Osteoblast (primary cell): ENCODE measurements around a stretch of chr3.

GRCh38 chr3:197170523-197170996 lies 127.9 kb downstream of the DLG1 start:
- CAGE, long polyA plus RNA, result no peak
- RRBS, result no CpG with 5 or more reads among the region's 3 CpGs

DNA sequence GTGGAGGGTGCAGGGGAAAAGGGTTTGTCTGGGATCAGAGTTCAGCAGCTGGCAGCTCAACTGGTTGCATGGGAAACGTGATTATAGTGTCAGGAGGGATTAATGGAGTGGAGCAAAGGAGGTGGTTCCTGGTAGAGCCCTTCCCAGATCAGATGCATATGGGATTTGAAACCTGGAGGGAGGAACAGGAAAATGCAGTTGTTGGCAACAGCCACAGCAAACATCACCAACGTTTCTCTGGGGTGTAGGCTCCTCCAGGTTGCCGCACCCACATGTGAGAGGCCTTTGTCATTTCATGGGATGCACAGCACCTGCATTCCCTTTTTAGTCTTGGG lies 61.4 kb downstream of the BDH1 start:
- CAGE, long polyA plus RNA, result no peak
- RRBS, result no CpG with 5 or more reads among the region's 3 CpGs

GRCh38 chr3:197627602-197628579 lies 72.1 kb upstream of the BDH1 start:
- CAGE, long polyA plus RNA, result no peak
- RRBS, result no CpG with 5 or more reads among the region's 96 CpGs

DNA sequence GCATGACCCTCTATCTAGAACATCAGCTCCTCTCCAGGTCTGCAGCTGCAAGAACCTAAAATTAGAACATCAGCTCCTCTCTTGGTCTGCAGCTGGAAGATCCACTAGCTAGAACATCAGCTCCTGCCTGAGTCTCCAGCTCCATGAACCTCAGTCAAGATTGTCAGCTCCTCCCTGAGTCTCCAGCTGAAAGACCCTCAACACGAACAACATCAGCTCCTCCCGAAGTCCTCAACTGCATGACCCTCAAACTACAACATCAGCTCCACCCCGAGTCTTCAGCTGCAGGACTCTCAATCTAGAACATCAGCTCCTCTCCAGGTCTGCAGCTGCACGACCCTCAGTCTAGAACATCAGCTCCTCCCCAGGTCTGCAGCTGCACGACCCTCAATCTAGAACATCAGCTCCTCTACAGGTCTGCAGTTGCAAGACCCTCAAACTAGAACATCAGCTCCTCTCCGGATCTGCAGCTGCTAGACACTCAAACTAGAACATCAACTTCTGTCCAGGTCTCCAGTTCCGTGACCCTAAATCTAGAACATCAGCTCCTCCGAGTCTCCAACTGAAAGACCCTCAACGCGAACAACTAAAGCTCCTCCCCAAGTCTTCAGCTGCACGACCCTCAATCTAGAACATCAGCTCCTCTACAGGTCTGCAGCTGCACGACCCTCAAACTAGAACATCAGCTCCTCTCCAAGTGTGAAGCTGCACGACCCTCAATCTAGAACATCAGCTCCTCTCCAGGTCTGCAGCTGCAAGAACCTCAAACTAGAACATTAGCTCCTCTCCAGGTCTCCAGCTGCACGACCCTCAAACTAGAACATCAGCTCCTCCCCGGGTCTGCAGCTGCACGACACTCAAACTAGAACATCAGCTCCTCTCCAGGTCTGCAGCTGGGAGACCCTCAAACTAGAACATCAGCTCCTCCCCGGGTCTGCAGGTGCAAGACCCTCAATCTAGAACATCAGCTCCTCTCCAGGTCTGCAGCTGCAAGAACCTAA lies 85.5 kb upstream of the BDH1 start:
- CAGE, long polyA plus RNA, result no peak
- RRBS, result no CpG with 5 or more reads among the region's 17 CpGs

DNA sequence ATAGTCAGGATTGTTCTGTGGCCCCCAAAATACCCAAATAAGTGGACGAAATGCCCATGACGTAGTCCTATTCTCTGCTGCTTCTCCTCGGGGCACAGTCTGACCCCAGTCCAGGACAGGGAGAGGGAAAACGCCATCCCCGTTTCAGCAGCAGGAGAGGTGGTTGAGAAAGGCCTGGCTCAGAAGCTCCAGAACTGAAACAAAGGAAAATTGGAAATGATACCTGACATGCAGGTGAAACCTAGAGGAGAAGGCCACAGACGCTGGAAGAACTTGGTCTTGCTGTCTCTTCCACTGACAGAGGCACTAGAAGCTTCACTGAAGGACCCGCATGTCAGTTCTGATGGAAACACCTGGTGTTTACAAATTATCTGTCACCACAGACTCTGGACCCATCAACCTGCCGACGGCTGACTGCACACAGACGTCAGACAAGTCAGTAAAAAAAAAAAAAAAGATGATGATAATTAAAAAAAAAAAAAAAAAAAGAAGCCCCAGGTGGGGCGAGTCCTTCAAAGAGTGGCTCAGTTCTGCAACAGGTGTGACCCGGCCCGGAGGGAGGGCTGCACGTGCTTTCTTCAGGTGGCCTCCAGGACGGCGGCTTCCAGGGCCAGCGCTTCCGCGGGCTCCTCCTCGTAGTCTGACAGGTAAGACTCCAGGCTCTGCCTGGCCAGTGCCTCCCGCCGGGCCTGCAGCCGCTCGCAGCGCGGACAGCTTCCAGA lies 62.1 kb downstream of the RUBCN start:
- CAGE, long polyA plus RNA, result no peak
- RRBS, result no CpG with 5 or more reads among the region's 26 CpGs

GRCh38 chr3:197938470-197939069 lies 11.4 kb upstream of the RPL35A start:
- CAGE, long polyA plus RNA, result no peak
- RRBS, result no CpG with 5 or more reads among the region's 11 CpGs

GRCh38 chr3:197949195-197949988 lies 598 bp upstream of the RPL35A start:
- CAGE, long polyA plus RNA, result no peak
- RRBS, result no CpG with 5 or more reads among the region's 26 CpGs

DNA sequence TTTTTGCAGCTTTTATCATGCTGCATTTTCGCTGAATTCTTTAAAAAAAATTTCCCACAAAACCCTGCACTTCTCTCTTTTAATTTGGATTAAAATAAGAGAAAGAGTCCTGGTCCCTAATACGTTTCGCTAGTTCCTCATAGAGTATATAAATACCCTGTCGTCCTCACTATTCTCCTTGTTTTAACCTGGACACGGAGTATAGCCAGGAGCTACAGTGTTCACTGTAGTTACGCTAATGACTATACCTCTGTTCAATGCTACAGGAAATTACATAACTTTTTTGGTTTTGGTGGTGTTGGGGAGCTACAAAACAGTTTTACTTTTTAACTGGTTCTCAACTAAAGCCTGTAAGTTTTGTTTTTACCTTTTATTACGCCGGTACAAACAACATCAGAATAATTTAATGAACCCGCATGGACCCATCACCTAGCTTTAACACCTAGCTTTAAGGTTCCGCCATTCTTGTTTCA lies 1.5 kb downstream of the LMLN start:
- CAGE, long polyA plus RNA, result no peak
- RRBS, result no CpG with 5 or more reads among the region's 10 CpGs